SJCRH30 (cell line): ENCODE data around the gene UNC5B.

- RAMPAGE, long total RNA: no peak
Measured at GRCh38 chr10:69728436-69728677, 73.3 kb upstream of the COL13A1 start.

GRCh38 chr10:69889142-69889517 is 87.4 kb downstream of the COL13A1 start:
- RAMPAGE, long total RNA: no peak

DNA sequence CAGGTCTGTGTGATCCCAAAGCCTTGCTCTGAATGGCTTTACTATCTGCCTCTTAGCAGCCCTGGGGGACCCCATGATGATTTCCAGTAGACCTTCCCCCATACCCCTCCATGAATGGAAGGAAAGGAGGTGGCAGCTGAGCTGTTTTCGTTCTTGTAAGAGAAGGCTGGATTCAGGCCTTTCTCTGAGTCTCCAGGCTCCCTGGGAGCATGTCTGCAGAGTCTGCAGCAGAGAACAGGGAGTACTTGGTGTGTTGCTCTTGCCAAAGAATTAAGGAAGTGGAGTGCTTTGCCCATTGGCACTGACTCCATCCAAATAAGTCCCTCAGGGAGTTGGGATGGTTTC is 109.8 kb downstream of the COL13A1 start:
- RAMPAGE, long total RNA: no peak

DNA sequence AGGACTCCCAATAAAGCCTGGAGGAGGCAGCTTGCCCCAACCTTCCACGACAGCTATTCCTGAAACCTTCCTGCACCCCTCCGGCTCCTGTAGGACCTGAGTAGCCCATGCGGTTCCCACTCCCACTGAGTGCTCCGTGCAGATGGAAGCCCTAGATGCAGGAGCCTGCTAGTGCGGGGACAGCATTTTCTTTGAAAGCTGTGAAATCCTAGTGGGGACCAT is 110.0 kb downstream of the COL13A1 start:
- RAMPAGE, long total RNA: no peak

DNA sequence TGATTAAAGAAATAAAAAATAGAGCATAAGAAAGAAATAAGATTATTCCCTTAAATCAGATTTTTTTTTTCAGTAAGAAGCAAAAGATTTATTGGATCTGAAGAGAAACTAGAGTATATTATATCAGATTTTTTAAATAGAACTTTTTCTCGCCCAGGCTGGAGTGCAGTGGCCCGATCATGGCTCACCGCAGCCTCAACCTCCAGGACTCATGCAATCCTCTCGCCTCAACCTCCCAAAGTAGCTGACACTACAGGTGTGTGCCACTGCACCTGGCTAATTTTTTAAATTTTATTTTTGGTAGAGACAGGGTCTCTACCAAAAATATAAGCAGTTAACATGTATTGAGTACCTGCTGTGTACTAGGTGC is 11.4 kb downstream of the LRRC20 start:
- RAMPAGE, long total RNA: no peak

DNA sequence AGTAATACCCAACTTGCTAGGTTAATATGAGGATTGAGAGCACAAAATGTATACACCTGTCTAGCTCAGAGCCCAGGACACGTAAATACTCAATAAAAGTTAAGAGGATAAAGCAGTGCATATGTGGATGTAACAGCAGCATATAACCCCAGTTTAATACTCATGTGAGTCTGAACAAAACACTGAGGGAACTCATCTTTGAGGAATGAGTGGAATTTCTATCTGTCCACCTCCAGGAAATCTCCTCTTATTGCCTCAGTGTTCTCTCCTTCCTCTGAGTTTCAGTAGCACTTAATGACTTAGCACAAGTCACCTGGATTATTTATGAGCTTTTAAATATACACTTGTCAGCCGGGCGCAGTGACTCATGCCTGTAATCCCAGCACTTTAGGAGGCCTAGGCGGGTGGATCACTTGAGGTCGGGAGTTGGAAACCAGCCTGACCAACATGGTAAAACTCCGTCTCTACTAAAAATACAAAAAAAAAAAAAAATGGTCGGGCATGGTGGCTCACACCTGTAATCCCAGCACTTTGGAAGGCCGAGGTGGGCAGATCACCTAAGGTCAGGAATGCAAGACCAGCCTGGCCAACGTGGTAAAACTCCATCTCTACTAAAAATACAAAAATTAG is 4.3 kb downstream of the LRRC20 start:
- RAMPAGE, long total RNA: no peak

DNA sequence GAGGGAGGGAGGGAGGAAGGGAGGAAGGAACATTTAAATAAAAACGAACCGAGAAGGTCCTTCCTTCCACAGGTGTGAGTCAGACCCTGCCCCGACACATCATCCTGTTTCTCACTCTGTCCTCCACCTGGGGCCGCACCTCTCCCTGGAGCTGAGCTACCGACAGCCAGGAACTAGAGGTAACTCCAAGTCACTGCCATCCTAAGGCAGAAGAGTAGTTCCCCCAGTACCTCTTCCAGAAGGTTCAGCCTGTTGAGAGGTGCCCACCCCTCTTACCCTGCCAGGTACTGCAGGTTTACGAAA is 4.8 kb upstream of the LRRC20 start:
- RAMPAGE, long total RNA: no peak

- RAMPAGE, long total RNA: no peak
Measured at GRCh38 chr10:70403732-70404090, 234 bp upstream of the EIF4EBP2 start.

DNA sequence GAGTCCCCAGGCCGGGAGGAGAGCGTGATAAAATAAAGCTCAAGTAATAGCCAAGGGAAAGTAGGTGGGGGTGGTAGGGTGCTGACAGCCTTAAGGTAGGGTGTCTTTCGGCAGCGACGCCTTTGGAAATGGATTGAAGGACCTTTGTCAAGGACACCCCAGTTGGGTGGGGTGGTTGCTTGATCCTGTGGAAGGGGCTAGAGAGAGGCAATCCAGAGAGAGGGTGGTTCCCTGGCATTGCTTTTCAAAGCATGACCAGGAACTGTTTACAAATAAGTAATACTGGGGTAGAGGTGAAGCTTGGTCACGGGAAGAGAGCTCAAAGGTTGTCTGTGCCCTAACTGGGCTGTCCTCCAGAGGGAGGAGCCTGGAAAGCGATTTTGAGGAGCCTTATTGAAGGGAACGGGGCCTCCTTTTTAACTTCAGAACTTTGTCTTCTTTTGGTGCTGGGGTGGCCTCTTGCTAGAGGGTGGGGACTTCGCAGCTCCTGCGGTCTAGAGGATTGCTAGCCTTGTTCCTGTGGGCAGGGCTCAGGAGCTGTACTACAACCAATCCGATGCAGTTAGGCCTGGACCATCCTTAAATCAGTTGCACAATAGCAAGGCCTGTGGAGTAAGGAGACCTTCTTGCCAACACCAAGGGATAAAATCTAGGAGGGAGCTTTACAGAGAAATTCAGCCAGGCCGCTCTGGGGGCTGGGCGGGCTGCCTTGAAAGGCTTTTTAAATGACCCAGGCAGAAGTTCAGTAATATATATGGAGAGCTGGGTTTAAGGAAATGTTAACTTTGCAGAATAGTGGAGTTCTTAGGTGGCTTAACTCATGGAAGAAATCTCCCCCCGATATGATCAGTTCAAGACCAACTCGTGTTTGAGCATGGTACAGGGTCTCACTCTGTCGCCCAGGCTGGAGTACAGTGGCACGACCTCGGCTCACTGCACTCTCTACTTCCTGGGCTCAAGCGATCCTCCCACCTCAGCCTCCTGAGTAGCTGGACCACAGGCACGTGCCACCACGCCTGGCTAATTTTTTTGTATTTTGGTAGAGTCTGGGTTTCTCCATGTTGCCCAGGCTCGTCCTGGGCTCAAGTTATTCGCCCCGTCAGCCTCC is 1.5 kb downstream of the EIF4EBP2 start:
- RAMPAGE, long total RNA: no peak

- RAMPAGE, long total RNA: no peak
Measured at GRCh38 chr10:70409553-70410214, 5.7 kb downstream of the EIF4EBP2 start.

DNA sequence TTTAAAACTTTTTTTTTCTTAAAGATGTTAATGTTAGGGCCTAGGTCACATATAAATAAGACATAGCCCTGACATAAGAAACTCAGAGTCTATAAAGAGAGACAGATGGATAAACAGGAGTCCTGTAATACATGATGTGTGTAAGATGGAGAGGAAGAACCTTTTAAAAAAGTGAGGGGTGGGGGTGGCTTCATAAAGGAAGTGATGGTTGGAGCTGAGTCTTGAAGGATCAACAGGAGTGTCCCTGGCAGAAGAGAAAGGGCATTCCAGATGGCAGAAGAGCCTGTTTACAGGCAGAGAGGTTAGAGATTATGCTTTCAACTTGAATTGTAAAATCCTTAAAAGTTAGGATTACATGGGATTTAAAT is 15.5 kb downstream of the EIF4EBP2 start:
- RAMPAGE, long total RNA: no peak

DNA sequence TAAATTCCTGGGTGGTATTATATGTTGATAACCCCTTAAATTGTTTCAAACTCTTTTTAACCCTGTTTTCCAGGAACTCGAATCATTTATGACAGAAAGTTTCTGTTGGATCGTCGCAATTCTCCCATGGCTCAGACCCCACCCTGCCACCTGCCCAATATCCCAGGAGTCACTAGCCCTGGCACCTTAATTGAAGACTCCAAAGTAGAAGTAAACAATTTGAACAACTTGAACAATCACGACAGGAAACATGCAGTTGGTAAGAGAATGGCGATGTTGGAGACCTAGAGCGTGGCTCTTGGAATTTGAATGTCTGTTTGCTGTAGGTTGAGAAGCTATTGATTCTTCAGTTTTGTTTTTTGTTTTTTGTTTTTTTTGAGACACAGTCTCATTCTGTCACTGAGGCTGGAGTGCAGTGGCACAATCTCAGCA is 15.9 kb downstream of the EIF4EBP2 start:
- RAMPAGE, long total RNA: no peak

DNA sequence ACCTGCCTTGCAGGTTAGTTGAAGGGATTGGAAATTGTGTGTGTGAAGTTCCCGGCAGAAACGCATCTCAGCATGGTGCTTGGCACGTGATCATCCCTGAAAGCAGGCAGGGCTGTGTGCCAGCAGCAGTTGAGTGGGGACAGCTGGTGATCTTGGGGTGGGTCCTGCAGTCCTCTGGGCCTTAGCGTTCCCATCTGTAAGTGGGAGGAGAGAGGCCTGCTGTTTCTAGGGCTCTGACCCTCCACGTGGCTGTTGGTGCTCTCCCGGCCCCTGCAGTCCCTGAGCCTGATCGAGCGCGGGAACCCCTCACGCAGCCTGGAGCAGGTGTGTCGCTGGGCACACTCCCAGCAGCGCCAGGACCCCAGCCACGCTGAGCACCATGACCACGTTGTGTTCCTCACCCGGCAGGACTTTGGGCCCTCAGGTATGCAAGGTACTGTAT is 55.3 kb downstream of the TBATA start:
- RAMPAGE, long total RNA: no peak

DNA sequence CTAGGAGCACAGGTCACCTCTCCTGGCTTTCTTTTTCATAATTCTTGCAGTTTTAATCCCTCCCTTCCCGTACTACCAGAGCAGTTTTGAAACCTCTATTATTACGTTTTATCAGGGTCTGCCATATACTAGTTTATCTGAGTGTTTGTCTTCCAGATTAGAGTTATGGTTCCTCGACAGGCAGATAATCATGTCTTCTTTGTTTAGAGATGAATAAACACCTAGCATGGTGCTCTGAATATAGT is 1.7 kb downstream of the SGPL1 start:
- RAMPAGE, long total RNA: no peak

- RAMPAGE, long total RNA: no peak
Measured at GRCh38 chr10:70885806-70886353, 2.5 kb downstream of the PCBD1 start.

DNA sequence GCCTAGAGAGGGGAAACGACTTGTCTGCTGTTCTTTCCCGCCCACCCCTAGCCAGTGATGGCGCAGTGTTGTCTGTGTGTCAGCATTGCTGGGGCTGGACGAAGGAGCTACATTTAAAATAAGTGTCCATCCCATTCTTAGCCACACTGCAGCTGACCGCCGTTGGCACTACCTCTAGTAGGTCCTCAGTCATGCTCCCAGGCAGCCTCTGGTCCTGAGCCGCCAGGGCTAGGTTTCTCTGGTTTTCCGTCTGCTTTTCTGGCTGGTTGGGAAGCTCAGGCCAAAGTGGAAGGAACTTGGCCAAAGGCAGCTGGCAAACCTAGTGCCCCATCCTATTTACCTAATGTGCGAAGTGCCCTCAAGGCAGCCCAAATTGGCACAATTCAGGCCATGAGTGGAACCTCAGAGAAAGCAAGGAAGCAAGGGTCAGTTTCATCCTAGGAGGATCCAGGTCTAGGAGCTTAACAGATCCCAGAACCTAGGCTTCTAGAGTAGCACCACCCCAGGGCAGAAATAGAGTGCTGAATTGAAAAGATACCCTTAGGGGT is 1.8 kb downstream of the PCBD1 start:
- RAMPAGE, long total RNA: no peak

- RAMPAGE, long total RNA: no peak
Measured at GRCh38 chr10:71013988-71014442, 125.7 kb upstream of the PCBD1 start.

DNA sequence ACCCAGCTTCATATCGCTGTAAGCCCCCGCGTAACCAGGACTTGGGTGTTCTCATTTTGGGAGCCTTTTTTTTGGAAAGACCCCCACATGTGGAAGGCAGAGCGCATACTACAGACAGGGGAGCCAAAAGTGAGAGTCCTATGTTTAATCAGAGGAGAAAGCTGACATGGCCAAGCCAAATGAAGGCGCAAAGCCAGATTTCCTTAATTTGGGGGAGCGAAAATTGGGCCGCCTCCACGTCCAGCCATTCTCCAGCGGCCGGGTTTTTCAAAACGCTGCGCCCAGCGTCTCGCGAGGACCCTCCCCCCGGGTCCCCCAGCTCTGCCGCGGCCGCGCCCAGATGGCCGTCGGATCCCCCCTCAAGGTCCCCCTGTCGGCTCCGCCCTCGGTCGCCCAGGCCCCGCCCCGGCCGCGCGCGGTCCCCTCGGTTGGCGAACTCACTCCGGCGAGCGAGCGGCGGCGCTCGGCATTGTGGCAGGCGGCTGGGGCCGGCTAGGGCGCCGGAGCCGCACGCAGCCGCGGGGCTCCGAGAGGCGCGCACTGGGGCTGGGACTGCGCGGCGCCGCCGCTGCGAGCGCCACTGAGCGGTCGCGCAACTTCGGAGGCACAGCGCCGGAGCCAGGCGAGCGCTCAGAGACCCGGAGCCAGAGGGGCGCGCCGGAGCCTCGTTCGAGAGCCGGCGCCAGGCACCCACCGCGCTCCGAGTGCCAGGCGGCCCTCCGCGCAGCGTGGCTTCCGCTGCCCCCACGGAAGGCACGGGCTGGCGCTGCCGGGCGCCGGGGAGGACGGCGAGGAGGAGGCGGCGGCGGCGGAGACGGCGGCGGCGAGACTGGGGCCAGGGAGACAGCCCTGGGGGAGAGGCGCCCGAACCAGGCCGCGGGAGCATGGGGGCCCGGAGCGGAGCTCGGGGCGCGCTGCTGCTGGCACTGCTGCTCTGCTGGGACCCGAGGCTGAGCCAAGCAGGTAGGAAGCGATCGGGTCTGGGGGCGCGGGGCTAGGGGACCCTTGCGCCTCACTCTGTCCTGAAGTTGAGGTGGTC is at the start of gene UNC5B:
Gene UNC5B (plus strand): TSS at position 469 of the 1,039 bp plus-strand sequence.
- RAMPAGE, long total RNA: no peak

DNA sequence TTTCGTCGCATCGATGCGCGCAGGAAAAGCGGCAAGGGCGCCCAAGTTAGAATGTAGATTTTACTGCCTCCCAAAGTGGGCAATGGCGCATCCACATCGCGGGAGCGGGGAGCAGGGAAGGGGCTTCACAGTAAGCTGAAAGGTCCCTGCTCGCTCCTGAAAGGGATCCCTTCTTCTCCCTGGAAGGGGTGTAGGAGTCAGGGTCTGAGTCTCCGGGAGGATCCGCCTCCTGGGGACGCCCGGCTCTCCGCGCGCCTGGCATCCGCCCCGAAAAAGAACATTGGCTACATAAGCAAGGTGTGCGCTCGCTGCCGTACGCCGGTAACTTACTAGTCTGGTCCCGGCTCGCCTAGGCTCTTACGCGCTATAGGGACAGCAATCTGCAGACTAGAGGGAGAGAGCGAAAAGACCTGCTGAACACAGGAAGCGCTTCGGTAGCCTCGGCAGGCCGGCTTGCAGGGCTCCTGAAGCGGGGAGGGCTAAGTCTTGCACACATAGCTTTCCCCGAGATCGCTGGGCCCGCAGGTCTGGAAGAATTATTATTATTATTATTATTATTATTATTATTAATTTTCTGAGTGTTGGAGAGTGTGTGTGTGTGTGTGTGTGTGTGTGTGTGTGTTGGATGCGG is 886 bp downstream of the UNC5B start:
- RAMPAGE, long total RNA: no peak

DNA sequence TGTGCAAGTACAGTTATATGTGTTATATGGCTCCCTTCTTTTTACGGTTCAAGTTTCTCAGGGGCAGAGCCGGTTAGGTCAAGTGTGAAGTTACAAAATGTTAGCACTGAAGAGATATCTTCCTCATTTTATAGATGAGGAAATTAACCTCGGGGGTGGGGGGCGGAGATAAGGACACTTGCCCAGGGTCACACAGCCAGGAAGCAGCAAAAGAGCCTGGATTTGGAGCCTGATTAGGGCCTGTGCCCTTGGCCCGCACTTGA is 21.6 kb downstream of the UNC5B start:
- RAMPAGE, long total RNA: no peak